Measurements from ENCODE around the gene ACOX2.

- RAMPAGE, long total RNA, result no peak
- RRBS, result no CpG with 5 or more reads among the region's 21 CpGs
Observed at GRCh38 chr3:56800059-56801445, 1.2 kb downstream of the ARHGEF3 start.

DNA sequence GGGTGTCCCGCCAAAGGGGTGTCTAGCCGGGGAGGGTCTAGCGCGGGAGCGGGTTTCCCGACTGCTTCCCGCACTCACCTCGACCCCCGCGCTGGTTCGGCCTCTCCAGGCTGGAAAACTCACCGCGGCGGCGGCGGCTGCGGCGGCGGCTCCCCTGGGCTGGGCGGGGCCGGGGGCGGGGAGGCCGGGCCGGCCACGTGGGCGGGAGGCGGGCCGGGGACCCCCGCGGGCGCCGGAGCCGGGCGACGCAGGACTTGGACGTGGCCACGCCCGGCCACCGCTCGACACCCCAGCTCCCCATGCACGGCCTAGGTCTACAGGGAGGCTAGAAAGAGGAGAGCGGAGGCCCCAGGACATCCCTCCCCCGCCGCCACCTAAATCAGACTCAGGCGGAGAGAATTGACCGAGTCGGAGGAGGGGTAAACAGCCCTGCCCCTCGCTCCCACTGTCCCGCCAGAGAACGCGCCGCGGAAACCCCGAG lies 18.7 kb downstream of the SPATA12 start:
- RAMPAGE, long total RNA, result no peak
- RRBS, result 0% methylated on average over 2 of the region's 54 CpGs

- RAMPAGE, long total RNA, result no peak
- RRBS, result no CpG with 5 or more reads among the region's 8 CpGs
Observed at GRCh38 chr3:57448451-57448793, 95.7 kb downstream of the DNAH12 start.

DNA sequence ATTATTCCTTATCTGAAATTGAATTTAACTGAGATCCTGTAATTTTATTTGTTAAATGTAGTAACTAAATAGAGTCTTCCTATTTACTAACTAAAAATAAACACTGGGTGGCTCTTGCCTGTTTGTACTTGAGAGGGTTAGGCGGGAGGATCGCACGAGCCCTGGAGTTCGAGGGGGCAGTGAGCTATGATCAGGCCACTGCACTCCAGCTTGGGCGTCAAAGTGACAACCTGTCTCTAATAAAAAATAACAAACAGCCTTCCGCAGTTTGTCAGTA lies 835 bp upstream of the PDE12 start:
- RAMPAGE, long total RNA, result no peak
- RRBS, result no CpG with 5 or more reads among the region's 6 CpGs

- RAMPAGE, long total RNA, result no peak
- RRBS, result no CpG with 5 or more reads among the region's 5 CpGs
Observed at GRCh38 chr3:57575028-57575585, 19.0 kb downstream of the PDE12 start.

DNA sequence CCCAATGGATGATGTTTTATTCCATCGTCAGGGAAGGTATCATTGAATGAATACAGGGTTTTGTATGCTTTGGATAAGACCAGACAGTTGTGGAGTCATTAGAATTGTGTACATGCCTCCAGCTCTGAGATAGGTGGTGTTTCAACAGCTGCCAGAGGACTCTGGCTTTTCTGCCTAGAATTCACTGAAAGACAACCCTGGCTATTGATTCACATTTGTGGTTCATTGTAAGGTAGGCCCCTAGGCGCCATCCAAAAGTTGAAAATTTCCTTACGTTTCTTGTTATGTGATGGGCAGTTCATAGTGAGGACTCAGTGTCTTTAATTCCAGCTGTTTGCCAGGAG lies 4.5 kb downstream of the FLNB start:
- RAMPAGE, long total RNA, result no peak
- RRBS, result no CpG with 5 or more reads among the region's 3 CpGs

DNA sequence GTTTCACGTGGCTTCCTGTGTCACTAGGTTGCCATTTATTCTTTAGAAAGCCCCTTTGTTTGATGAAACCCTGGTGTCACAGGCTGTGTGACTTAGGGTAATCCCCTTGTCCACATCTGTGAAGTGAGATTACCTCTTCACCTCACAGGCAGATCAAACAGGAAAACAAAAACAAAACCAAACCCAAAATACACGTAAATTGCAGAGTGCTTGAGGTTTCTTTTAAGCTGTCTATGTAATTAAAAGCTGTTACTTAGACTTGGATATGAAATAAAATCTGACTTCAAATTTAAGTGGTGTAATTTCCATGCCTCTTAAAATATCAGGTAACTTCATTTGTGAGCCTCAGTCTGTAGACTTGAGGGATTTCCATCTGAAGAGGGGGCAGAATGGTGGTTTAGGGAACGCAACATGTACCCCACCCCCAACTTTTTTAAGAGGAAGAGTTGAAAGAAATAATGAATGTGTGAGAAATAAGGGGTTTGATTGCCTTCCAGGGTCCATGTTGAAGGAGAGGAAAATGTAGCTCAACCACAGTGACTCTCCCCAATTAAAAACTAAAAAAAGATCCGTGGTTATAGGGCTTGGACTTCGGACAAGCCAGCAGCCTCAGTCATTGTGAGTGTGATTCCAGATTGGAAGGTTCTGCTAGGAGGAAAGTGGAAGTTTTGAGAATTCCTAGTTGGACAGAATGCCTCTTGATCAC lies 27.0 kb downstream of the FLNB start:
- RAMPAGE, long total RNA, result no peak
- RRBS, result no CpG with 5 or more reads among the region's 5 CpGs

GRCh38 chr3:58052290-58052873 lies 44.2 kb downstream of the FLNB start:
- RAMPAGE, long total RNA, result no peak
- RRBS, result no CpG with 5 or more reads among the region's 7 CpGs

DNA sequence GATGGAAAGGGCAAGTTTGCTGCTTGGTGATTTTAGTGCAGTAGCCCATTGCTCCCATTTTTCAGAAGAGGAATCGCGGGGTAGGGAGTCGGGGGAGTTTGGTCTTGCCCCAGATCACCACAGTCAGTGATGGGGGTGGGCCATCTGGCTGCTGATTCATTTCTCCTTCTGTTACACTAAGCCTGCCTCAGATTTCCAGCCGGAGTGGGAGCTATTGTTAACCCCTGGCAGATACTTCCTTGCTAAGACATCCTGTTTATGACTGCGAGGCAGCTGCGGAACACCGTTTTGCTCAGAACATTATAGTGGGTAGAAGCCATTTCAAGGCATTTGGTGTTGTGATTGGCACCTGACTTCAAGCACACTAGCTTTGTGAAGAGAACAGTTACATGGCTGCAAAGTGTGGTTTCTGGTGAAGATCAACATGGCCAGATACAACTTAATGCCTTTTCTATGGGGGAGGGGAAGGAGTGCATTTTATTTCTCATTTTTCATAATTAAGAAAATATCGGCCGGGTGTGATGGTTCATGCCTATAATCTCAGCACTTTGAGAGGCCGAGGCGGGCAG lies 73.8 kb downstream of the FLNB start:
- RAMPAGE, long total RNA, result no peak
- RRBS, result no CpG with 5 or more reads among the region's 11 CpGs

DNA sequence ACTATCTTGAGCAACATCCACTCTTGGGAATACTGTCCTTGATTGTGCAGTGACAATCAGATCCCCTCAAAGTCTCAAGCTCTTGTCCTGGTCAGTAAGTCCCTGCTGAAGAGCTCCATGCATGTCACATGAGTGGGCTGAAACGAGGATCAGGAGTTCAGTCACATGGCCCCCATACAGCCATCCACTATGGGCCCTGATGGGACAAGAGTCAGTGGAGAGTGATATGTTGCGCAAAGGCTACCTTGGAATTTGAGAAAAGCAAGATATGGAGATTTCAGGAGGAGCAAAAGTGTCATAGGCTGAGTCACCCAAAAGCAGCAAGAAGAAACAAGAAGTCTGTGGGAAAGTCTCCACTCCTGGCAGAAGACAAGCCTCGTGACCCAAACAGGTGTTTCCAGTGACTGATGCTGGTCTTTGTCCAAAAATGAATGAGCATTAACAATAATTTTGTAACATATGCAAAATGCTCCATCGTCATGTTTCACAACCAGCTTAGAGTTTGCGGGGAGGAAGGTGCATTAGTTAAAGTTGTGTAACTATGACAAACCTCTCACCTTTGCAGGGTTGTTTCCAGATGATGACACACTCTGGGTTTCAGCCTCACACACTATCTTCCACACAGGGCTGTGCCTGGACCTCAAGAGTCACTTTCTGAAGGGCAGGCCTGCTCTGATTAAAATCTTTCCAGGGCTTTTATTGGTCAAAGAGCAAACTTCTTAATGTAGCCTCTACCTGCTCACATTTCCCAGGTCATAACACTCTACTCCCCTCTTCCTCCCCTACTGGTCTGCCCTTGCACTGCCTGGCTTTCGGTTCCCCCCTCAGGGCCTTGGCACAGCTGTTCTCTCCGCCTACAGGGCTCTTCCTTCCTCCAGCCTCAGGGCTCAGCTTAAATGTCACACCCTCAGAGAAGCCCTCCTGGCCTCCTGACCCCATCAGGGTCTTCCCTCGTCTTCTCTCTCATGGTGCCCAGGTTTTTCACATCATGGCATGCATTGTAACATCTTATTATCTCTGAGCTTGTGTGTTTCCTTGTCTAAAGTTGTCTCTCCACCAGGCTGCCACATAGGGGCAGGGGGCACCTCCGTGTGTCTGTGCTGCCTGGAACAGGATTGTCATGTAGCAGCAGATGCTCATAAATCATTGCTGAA lies 4.0 kb upstream of the DNASE1L3 start:
- RAMPAGE, long total RNA, result no peak
- RRBS, result no CpG with 5 or more reads among the region's 9 CpGs

DNA sequence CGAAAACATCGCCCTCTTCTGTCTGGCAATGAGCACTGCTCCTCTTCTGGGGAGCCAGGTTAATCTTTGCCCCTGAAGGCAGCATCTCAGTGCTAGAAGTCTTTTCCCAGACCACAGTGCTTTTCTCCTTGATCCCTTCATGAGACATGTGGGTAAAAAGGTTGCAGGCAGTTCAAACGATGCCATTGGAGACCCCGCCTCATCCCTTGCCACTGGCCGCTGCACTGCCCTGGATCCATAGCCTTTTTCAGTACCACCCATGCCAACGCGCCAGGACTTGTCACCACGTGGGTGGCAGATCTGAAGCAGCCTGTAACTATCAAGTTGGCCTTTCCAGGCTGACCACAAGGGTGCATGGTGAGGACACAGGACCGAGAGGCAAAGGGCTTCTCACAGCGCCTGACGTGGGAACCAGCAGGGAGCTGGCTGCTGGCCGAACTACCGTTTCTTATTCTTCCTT lies 6.6 kb upstream of the DNASE1L3 start:
- RAMPAGE, long total RNA, result no peak
- RRBS, result no CpG with 5 or more reads among the region's 13 CpGs

DNA sequence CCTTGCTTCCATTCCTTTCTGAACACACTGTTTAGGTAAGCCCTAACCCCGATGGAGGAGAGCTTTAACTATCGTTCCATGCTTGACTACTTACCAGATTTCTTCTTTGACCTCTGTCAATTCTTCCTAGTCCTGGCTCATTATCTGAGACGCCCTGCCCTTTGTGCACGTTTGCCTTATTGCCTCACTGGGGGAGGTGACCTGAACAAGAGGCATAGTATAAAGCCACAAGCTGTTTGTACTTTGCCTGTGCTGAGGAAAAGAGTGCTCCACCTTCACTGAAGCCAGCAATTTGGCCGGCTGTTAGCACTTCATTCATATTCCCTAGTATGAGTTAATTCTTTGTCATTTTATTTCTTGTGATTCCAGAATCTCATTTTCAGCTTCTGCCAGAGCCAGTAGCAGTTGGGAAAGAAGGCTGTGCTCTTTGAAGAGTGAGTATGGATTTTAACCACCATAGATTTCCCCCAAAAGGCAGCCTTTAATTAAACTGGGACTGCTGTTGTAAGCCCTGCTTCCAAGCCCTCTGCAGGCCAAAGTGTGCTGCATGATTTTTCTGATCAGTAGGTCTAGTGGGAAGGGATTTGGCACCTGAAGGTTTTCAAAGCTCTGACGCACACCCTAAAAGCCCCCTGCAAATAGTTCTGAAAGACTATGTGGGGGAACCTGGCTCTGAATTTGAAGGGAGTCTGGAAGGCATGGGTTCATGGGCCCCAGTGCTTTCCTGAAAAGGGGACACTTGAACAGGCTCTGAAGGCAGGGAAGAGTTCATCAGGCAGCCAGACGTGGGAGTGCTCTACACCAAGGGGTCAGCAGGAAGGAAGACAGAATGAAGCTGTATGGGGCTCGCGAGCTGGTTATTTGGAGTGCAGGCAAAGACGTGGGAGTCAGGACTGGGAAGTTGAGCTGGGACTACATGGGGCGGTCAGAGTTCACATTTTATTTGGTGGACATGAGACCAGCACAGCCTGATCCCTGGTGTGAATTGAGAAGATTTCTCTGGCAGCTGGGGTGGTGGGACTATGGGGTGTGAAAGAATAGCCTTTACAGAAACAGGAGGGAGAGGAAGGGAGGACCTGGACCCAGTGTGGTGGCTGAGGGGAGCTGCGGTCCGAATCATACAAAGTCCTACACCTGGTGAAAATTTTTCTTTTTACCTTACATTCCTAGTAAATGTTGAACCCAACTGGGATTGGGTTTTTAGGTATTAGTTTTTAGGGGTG lies 12.3 kb downstream of the ABHD6 start:
- RAMPAGE, long total RNA, result no peak
- RRBS, result no CpG with 5 or more reads among the region's 13 CpGs

DNA sequence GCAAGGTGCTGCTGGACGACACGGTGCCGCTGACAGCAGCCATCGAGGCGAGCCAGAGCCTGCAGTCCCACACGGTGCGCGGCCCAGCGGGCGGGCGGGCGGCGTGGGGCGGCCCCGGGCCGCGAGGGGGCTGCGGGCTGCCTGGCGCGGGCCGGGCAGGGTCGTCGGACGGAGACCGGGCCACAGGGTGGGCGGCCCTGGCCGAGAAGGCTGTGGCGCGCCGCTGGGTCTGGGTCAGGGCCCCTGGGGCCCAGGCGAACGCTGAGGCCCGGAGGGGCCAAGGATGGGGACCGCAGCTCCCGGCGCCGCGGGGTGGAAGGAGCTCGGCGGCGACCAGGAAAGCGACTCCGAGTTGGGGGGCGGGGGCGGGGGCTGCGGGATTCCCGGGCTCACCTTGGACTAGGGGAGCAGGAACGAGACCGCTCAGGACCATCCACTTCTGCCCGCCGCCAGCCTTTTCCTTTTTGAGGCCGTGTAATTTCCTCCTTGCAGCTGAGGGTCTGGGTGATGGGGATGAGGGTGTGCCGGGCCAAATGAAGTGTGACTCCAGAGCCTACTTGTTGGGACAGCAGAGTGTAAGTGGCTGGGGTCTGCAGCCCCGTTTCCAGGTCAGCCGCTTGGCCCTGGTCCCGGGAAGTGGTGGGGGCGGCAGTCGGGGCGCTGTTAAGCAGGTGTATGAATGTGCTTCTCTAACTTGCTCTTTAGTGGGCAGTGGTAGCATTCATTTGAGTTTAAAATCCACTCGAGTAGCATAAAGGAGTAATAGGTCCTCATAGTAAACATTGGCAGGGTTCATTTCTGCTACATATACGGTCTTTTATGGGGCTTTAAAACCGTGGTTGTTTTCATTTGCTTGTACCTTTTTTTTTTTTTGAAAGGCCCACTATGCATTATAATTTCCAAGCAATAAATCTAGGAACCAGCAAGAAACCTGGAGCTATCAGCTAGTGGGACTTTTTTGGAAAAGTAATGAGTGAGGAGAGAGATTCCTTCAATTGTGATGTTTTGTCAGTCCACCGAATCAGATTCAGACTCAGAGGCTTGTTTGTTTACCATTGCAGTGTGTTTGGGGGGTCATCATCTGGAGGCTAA lies 671 bp downstream of the PXK start:
- RAMPAGE, long total RNA, result no peak
- RRBS, result 2% methylated on average over 34 of the region's 63 CpGs

DNA sequence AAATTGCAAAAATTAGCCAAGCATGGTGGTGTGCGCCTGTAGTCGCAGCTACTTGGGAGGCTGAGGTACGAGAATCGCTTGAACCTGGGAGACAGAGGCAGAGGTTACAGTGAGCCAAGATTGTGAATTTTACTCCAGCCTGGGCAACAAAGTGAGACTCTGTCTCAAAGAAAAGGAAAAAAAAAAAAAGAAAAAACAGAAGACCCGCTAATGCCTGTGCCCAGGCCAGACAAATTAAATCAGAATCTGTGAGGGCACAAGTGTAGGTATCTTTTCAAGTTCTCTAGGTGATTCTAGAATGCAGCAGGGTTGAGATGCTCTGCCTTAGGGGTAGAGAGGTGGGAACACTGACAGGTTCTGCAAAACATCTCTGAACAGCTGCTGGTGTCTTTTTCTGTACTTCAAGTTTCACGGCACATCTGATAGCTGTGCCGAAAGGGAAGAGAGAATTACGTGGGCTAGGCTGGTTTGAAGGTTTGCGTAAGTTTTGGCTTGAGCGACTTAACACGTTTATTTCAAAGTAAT lies 22.3 kb downstream of the PXK start:
- RAMPAGE, long total RNA, result no peak
- RRBS, result no CpG with 5 or more reads among the region's 11 CpGs

GRCh38 chr3:58388478-58389079 lies 45.1 kb downstream of the PDHB start:
- RAMPAGE, long total RNA, result no peak
- RRBS, result no CpG with 5 or more reads among the region's 1 CpG

GRCh38 chr3:58537025-58537703 lies at the start of gene ACOX2:
TSS of gene ACOX2 (minus strand) at chr3:58537190.
- RAMPAGE, long total RNA, result start-site peak on the minus strand at chr3:58537159-58537174, 38 and 52 reads in 2 replicates
- RRBS, result no CpG with 5 or more reads among the region's 9 CpGs

DNA sequence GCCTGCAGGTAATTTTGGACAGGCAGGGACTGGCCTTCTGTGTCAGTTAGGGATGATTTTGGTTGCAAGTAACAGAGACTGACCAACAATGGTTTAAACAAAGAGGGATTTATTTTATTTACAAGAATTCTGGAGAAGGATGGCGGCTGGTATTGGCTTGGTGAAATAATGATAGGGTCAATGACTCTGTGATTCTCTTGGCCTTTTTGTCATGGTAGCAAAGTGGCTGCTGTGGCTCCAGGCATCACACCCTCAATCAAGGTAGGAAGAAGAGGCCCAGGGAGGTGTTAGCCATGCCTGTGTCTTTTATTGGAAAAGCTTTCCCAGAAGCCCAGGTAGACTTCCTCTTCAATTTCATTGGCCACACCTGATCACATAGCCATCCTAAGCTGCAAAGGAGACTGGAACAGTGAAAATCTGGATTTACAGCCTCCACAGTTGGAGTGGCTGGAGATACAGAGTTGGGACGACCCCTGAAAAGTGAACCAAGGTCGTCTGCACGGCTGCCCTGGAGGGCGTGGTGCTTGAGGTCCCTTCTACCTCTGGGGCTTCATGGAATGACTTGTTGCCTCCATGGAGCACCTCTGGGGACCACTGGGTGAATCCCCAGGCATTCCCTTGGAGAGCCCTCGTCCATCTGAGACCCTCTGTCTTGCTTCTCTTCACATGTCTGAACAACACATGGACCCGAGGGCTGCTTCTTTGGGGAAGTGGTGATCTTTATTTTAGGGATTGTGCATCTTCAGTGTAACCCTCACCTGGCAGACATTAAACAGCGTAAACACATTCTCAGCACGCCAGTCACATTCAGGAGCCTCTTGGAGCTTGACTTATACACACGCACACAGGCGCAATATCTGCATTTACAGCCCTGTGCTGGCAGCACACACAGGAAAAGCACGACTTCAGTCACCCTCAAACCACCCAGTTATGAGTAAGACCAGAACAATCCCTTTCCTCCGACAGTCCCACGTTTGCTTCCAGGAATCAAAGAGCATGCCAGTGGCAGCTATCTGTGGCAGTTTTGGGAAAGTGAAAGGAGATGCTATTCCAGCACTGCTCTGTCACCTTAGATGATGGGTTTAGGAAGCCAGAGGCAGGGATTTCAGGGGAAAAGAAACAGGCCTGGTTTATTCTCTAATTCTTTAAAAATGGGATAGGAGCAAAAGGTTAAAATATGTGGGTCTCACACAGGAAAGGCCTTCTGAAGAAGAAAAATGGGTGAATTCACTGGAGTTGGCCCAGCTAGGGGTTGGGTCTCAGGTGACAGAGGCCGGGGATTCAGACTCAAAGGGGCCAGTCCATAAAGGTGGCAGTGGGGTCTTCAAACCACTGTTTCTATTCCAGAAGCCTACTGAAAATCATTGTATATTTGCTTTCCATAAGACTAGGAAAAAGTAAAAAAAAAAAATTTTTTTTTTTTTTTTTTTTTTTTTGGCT lies 12.6 kb downstream of the FAM107A start:
- RAMPAGE, long total RNA, result no peak
- RRBS, result no CpG with 5 or more reads among the region's 15 CpGs

DNA sequence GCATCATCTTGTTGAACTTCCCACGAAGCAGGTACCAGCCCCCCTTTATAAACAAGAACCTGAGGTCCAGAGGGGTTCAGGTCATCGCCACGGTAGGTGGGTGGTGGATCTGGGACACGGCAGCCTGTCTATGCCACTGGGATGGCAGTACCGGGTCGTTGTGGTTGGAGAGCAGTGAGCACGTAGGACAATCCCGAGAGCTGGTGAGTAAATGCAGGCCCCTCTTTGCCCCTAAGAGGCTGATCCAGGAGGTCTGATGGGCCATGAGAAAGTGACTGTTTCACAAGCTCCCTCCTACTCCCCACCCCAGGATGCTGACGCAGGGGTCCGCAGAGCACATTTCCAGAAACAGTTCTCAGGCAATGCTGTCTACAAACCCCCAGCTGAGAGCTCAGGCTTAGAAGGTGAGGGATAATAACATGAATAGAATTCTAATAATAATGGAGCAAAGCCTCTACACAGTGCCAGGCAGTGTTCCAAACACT lies 40.5 kb downstream of the FAM3D start:
- RAMPAGE, long total RNA, result no peak
- RRBS, result no CpG with 5 or more reads among the region's 10 CpGs

GRCh38 chr3:58657904-58658441 lies 8.6 kb downstream of the FAM3D start:
- RAMPAGE, long total RNA, result no peak
- RRBS, result no CpG with 5 or more reads among the region's 7 CpGs

- RAMPAGE, long total RNA, result no peak
- RRBS, result no CpG with 5 or more reads among the region's 6 CpGs
Observed at GRCh38 chr3:58682836-58683446, 16.4 kb upstream of the FAM3D start.